Renal cortical epithelial cell (primary cell): ENCODE measurements around a stretch of chr22.

DNA sequence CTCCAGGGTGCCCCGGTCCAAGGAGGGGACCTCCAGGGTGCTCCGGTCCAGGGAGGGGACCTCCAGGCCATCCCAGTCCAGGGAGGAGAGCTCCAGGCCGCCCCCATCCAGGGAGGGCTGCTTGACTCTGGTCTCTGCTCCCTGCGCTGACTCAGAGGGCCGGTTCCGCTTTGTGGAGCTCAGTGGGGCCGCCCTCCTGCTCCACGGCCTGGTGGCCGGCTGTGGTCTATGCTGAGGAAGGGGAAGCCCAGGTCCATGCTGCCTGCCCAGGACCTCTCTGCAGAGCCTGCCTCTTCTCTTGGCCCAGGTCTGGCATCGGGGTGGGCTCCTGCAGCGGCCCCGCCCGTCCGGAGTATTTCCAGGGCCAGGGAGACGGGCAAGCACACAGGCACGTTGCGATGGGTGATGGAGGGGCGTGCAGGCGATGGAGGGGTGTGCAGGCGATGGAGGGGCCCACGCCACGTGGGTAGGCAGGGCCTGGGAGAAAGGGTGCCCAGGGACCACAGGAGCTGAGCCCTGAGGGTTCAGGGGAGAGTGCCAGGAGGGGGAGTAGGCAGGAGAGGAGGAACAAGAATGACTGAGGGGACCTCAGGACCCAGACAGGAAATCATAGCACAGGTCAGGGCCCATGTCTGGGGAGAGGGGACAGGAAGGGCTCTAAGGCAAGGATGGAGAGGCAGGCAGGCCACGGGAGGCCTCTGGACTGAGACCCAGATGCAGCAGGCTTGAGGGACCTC lies 19.7 kb upstream of the WNT7B start:
- RRBS: 4% methylated on average over 5 of the region's 23 CpGs

GRCh38 chr22:46007717-46008441 lies 30.9 kb upstream of the WNT7B start:
- RRBS: 12% methylated on average over 18 of the region's 32 CpGs

GRCh38 chr22:46019203-46019676 lies 42.3 kb upstream of the WNT7B start:
- RRBS: no CpG with 5 or more reads among the region's 6 CpGs

GRCh38 chr22:46027063-46028065 lies 50.4 kb upstream of the WNT7B start:
- RRBS: 3% methylated on average over 58 of the region's 90 CpGs

- RRBS: 13% methylated on average over 2 of the region's 14 CpGs
These were observed 75.7 kb upstream of the WNT7B start for GRCh38 chr22:46052556-46053209.

DNA sequence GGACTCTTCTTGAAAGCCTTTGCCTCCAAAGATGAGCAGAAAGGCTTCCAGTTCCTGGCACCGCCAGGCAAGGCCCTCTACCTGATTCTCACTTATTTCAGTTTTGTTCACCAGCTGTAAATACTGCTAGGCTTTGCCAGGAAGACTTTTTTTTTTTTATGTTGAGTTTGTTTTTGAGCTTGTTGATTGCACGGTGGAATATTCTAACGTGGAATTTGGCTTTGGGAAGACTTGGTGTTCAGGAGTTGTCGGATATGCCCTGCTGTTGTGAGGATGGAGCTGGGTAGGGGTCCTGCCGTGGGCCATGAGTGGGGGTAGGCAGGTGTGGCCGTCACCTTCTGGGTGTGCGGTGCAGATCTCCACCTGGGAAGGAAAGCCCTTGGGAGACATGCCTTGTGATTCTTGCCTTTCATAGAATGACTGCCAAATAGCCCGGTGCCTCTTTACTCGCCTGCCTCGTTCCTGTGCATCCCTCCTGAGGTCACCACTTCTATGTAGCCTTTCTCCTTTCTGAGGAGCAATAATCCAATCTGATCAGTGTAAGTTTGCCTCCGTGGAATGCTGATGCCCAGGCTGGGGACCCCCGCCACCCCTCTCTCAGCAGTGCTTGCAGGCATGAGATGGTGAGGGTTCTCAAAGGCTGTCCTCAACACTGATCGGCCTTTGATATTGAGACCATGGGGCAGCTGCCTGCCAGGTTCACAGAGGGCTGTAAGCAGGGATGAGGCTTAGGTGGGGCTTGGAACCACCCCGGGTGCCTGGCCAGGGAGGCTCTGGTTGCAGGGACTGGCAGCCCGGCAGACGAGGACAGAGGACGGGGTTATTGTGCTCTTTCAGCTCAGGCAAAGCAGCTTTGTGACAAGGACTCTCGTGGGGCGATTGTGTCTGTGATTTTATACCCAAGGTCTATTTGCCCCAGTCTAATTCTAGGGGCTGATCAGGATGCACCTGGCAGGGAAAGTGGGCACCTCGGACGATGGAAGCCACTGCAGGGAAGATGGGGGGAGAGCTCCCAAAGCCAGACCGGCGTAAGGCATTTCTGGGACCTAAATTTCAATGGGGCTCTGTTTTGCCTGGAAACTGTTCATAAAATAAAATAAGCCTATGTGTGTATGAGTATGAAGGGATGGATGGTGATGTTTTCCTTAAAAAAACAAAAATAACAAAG lies 86.1 kb upstream of the WNT7B start:
- RRBS: 80% methylated on average over 2 of the region's 23 CpGs

GRCh38 chr22:46071658-46072079 lies 78.7 kb upstream of the PPARA start:
- RRBS: 1% methylated on average over 51 of the region's 75 CpGs

DNA sequence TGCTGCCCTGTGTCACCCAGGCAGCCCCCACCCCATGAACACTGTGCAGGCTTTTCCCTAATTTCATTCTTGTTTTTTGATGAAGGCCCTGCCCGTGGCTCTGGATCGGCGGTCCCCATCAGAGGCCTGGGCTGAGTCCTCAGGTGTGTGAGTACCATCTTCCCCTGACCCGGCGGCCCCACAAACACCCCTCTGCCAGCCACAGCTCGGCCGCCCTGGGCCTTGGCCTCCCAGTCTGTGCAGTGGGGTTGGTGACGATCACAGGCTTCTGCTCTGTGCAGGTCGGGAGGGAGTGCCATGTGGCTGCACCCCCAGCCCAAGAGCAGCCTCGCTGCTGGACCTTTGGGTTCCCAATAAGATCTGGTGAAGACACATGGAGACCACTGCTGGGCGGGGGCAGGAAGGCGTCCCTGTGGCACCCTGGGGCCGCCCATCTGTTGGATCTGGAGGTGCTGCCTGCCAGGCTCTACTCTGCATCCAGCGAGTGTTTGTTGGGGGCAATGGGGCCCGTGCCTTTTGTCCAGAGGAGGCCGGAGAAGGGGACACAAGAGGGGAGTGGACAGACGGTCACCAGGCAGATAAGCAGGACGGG lies 47.1 kb upstream of the PPARA start:
- RRBS: no CpG with 5 or more reads among the region's 18 CpGs

DNA sequence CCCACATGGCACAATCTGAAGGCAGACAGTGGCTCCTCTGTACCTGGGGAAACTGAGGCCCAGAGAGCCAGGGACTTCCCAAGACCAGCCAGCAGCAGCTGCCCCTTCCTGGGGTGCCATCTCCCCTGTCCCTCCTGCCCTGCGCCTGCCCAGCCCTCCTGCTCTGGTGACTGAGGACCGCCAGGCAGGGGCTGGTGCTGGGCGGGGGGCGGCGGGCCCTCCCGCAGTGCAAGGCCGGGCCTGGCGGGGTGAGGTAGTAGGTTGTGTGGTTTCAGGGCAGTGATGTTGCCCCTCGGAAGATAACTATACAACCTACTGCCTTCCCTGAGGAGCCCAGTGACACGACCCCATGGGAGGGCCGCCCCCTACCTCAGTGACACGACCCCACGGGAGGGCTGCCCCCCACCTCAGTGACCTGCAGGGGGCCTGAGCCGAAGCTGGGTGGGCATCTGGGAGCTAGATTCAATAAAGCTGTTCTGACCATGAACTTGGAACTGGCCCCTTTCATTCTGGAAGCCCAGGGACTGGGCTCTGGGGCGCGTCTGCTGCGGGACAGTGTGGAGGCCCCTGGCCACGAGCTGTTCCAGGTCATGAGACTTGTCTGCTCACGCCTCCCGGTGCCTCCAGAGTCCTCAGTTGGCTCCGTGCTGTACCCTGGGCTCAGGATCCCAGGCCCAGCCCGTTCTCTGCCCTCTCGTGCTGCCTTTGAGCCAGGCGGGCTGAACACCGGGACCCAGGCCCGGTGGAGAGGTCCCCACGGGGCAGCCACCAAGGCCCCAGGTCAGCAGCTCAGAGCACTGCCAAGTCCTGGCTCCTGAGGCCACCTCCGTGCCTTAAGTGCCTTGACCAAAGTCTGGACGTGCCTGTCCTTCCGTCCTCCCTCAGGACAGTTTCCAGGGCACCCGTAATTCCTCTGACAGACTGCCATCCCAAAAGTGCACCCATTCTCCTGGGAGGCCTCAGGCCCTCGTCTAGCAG lies 36.6 kb upstream of the PPARA start:
- RRBS: no CpG with 5 or more reads among the region's 32 CpGs

DNA sequence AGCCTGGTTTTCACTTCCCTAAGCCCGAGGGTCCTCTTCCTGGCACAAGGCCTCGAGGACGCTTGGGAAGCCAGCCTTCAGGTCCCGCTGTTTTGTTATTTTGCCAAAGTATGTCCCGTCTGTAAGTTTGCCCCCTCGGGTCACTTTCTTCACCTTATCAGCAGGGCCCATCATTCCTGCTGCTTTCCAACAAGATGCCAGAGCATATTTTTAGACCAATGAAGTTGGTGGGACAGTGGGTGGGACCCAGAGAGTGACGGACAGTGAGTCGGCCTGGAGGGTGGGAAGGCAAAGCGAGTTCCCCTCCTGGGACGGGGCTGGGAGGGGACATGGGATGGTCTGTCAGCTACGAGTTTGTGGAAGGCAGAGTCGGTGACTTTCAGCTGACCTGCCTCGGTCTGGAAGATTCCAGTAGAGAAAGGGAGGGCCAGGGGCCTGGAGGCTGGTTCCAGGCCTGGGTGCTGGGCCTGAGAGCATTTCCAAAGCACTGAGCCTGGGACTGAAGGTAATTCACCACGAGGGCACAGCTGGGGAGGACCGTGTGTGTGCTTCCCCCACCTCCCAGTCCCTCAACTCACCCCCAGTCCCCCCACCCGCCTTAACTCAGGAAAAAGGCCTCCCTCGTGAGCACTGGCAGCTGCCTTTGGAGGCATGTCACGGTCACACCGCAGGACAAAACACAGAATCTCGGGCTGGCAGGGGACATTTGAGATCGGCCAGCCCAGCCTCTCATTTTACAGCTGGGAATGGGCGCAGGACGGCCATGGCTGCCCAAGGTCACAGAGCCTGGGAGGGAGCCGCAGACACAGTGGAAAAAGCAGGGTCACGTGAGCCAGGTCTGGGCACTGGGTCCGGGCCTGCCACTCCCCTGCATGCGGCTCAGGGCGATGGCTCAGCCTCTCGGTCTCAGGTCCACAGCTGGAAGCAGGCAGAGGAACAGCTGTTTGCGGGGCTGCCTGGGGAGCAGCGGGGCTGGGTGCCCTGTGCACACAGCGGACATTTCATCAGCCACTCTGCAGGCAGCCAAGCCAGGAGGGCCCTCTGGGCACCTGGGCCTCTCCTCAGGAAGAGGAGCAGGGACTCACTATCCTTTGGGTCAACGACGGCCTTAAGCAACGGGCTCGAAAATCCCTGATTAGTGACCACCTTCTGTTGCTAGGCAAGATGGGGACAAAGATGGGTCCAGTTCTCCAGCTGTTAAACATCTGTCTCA lies 10.7 kb upstream of the PPARA start:
- RRBS: no CpG with 5 or more reads among the region's 36 CpGs

DNA sequence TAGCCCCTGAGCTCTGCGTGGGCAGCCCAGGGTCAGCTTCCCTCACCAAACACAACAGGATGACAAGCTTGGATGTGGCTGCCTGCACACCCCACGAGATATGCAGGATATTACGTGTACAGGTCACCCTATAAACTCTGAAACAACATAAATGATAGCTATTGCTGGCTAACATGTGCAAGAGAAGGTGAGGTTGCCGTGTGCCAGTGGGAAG lies 1.4 kb upstream of the PPARA start:
- RRBS: no CpG with 5 or more reads among the region's 4 CpGs

GRCh38 chr22:46241106-46241800 lies 8.8 kb downstream of the CDPF1 start:
- RRBS: no CpG with 5 or more reads among the region's 6 CpGs

GRCh38 chr22:46361847-46362957 lies 26.7 kb downstream of the TRMU start:
- RRBS: 82% methylated on average over 11 of the region's 36 CpGs

- RRBS: 67% methylated on average over 4 of the region's 25 CpGs
These were observed 96.8 kb downstream of the TRMU start for GRCh38 chr22:46432063-46432907.

- RRBS: 97% methylated on average over 7 of the region's 66 CpGs
These were observed 2.9 kb downstream of the CELSR1 start for GRCh38 chr22:46534201-46535272.

DNA sequence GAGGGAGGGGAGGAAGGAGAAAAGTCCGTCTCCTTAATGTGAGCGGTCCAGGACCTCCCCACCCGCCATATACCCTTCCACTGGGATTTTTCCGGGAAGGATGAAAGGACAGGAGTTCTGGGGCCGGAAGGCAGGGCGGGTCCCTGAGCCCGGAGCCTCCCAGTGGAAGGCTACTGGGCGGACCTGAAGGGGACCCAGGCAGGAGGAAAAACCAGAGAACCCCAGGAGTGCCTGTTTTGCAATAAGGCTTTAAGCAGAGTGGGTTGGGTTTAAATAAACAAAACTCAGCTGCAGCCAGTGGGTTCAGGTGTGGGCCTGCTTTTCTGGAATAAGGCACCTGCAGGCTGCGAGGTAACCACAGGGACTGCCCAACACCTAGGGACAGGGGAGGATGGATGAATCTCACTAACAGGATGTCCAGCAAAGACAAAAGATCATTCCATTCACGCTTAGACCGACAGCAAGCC lies 1.8 kb upstream of the CELSR1 start:
- RRBS: no CpG with 5 or more reads among the region's 11 CpGs

DNA sequence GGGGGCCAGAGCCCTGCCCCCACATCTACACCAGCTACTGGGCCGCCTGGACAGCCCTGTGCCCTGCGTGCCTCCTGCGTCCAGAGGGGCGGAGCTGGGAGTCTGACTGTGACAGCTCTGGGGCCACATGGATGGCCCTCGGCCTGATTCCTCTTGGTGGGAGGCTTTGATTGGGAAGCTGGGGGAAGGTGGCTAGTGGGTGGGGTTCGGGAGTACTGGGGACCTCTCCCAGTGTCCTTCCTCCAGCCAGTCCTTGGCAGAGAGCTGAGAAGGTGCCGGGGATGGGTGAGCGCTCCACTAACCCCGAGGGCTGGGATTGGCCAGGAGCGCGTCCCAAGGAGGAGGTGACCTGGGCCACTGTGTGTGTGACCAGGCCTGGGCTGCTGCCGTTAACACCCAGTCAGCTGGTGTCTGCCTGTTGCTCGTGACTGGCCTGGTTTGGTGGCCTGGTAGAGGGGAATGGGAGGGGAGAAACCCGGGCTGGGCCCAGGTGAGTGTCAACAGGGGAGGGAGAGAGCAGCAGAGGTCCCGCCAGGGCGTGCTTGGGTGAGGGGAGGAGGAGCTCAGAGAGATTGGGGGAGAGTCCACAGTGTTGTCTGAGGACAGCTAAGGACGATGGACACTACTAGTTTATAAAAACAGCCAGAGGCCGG lies 29.9 kb upstream of the GRAMD4 start:
- RRBS: no CpG with 5 or more reads among the region's 18 CpGs

DNA sequence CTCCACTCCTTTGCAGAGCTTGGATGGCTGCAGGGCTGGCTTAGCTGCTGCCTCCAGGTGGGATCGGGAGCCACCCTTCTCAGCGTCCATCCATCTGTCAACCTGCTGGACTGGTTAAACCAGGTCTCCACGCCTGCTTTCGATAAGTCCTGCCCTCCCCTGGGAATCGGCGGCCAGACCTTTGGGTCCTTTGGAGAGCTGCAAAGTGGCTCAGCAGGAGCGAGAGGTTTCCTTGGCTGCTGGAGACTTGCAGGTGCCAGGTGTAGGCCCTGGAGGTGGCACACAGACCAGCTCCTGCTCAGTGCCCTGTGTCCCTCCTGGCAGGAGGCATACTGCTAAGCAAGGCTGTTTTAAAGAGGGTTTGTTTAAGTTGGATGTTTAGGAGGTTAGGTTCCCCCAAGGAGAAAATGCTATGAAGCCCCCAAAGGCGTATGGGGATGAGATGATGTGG lies 23.2 kb upstream of the GRAMD4 start:
- RRBS: no CpG with 5 or more reads among the region's 8 CpGs

- RRBS: no CpG with 5 or more reads among the region's 8 CpGs
These were observed 21.5 kb upstream of the GRAMD4 start for GRCh38 chr22:46598661-46599017.